CD14-positive monocyte (primary cell): ENCODE measurements around the genes DNAJC5G and PPM1G.

GRCh38 chr2:27095586-27095999 is 9.0 kb downstream of the KHK start:
- CAGE, long polyA plus RNA, result no peak

DNA sequence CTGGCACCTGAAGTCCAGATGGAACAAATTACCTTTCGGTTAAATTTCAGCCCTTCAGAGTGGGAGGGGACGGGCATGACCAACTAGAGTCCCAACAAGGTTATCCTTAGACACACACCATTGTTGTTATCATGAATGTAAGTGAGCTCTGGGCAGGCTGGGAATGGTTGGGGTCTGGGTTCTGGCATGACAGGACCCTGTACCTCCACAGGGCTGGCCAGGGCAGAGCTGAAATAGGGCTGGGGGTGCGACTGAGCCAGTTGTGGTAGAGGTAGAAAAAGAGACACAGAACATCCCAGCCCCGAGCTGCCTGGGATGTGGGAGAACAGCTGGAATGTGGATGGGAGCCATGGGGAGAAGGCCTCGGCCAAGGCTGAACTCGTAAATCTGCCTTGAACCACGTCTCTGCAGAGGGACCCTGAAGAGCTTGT is 5.5 kb downstream of the TCF23 start:
- CAGE, long polyA plus RNA, result no peak

GRCh38 chr2:27274920-27275595 is at the start of gene DNAJC5G:
TSS of gene DNAJC5G (plus strand) at chr2:27275433.
- CAGE, long polyA plus RNA, result no peak

DNA sequence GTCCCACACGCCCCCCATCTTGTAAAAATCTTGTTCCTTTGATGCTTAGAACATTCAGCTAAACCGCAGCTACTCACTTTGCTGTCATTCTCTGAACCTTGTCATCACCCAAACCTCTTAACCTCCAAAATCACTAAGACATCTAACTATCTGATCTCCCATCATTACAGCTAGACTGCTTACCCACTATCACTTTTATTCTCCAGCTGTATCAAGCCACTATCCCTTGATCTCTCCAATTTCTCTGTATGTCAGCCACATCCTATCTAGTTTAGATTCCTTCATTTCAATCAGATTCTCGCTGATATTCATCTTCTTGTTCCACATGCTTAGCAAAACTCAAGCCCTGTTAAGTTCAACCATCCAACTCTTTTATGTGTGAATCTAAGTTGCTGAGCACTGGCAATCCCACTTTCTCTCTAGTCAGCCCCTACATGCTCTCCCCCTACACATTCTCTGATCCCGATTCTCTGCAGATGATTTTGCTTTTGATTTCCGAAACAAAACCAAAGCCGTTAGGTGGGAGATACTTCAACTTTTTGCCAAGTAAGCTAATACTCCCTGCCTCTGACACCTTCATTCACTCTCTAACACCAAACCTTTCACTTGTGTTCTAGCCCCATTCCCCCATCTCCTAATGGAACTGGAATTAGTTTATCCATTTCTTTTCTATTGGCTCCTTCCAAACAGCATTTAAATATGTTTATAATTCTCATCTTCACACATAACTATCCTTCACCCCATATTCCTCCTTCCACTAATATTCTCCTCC is 4.5 kb downstream of the GTF3C2 start:
- CAGE, long polyA plus RNA, result no peak

DNA sequence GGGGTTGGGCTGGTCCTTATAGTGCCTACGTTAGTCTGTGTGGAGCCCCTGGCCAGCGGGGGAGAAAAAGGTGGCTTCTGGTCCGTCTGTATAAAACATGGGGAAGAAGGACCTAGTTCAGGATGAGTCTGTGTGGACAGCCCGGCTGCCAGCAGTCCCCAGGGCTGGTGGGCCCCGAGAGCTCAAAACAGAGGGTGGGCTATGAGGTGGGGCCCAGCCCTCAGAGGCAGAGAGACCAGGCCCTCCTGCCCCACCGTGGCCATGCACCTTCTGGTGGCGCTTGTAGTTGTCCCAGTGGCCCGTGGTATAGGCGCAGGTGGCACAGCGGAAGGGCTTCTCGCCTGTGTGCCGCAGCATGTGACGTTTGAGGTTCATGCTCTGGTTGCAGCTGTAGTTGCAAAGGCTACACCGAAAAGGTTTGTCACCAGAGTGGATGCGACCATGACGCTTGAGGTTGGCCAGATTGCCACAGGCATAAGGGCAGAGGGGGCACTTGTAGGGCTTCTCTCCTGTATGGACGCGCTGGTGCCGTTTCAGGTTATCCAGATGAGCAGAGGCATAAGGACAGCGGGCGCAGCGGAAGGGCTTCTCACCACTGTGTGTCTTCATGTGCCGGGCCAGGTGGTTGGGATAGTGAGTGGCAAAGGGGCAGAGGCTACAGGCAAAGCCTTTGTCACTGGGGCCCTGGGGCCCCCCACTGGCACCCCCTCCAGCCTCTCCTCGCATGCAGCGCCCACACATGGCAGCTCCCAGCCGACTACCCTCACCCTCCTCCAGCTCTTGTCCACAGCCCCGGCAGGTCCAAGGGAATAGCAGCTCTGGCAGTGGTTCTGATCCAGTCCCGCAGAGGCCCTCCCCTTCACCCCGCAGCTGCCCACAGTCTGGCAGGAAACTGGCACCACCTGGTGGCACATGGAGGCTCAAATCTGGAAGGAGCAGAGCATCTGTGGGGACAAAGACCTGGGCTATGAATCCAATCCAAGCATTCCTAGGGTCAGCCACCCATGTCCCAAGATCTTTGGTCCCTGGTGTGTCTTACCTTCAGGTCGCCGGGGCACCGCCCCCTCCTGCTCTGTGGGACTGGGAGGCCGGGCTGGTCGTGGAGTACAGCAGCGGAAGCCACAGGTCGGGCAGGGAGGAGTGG is 2.7 kb downstream of the ZNF513 start:
- CAGE, long polyA plus RNA, result no peak

DNA sequence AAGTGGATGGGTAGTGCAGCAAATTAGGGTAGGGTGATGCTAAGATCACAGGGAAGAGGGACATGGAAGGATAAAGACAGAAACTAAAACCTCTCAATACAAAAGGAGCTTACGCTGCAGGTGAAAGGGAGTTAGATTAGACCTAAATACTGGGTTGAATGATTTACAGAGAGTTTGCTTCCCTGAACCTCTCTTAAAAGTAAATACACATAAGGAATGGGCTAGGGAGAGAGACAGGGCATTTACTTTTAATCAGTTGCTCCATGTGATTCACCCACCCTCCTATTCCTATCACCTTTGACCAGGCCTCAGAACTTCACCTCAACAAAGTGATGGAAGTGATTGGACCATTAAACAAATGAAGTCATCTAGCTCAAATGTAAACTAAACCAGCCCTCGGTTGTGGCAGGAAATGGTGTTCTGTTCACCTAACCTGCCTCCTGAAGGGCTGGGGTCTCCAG is 908 bp downstream of the ZNF513 start:
- CAGE, long polyA plus RNA, result no peak

DNA sequence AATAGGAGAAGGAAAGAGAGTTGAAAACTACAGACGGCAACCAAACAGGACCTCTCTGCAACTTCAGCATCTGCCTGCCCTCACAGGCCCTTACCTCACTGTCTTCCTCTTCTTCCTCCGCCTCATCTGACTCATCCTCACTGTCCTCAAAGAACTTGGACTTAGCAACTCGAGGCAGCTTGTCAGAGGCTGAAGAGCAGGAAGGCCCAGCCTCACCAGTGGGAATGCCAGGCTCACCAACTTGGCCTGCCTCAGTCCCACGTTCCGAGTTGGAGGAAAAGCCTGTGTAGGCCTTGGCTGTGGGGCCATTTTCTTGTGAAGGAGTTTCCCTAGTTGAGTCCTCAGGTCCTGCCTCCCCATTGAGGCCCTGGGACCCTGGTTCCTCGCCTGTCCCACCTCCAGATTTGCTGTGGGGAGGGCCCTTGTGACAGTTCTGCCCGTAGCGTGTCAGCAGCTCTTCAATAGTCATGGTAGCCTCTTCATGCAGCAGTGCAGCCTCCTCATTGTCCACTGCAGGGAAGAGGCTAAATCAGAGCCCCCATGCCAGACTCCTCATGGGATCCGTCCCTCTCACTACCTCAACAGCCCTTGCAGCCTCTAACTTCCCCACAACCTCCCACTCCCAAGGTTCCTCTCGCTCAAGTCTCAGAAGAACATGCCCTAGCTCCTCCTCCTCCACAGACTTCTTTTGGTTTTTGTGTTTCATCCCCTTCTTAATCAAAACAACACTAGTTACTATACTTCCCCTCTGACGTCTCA is 4.2 kb upstream of the ZNF513 start:
- CAGE, long polyA plus RNA, result no peak

GRCh38 chr2:27385943-27386451 is 5.5 kb upstream of the ZNF513 start:
- CAGE, long polyA plus RNA, result no peak

- CAGE, long polyA plus RNA, result no peak
These were observed at the start of gene PPM1G for GRCh38 chr2:27408588-27409971. TSS of gene PPM1G (minus strand) at chr2:27409591.

- CAGE, long polyA plus RNA, result no peak
These were observed 4.4 kb downstream of the GCKR start for GRCh38 chr2:27500903-27501510.

GRCh38 chr2:27507201-27507906 is 10.7 kb downstream of the GCKR start:
- CAGE, long polyA plus RNA, result no peak

GRCh38 chr2:27641007-27641498 is 12.2 kb downstream of the GPN1 start:
- CAGE, long polyA plus RNA, result no peak

DNA sequence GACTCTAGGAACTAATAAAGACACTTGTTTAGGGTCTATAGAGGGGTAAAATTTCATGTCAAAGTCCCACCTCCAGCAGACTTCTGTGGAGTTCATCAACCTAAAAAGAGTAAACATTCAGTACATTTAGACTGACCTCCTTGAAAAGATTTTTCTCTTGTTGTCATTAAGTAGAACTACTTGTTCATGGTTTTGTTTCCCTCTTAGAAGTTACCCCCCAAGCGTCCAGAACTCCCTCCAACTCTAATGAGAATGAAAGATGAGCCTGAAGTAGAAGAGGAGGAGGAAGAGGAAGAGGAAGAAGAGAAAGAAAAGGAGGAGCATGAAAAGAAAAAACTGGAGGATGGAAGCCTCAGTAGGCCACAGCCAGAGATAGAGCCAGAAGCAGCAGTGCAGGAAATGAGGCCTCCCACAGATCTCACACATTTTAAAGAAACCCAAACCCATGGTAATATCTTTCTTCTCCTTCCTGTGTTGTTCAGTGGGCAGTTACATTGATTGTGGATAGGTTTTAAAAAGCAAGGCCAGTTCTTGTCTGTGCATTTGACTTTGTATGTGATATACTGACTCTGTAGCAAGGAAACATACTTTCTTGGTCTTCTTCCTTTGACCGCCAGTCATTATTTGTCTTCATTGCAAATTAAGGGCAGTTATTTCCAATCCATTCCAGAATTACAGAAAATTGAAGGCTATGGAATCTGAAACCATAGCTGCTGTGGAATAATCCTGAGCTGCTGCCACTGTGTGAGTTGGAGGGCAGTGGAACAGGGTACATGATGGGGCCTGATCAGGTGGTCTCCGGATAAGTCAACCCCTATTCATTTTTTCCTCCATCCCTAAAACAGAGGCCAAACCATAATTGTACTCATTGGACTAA is 21.4 kb downstream of the SLC4A1AP start:
- CAGE, long polyA plus RNA, result no peak

DNA sequence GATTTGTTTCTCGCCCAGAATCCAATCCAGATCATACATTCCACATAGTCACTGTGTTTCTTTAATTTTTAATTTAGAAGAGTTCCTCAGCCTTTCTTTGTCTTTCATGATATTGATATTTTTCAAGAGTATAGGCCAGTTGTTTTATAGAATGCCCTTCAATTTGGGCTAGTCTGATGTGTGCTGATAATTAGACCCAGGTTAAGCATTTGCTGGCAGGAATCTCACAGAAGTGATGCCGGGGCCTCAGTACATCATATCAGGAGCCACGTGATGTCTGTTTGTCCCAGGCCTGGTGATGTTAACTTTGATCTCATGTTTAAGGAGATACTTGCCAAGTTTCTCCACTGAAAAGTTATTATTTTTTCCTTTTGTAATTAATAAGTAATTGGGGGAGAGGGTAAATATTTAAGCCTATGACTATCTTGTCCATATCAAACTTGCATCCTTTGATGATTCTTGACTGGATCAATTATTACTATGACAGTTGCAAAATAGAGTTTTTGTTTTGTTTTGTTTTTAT is 46.1 kb downstream of the SLC4A1AP start:
- CAGE, long polyA plus RNA, result no peak

- CAGE, long polyA plus RNA, result no peak
These were observed 51.5 kb downstream of the SLC4A1AP start for GRCh38 chr2:27714948-27715895.

GRCh38 chr2:27727187-27727758 is 44.2 kb upstream of the MRPL33 start:
- CAGE, long polyA plus RNA, result no peak

DNA sequence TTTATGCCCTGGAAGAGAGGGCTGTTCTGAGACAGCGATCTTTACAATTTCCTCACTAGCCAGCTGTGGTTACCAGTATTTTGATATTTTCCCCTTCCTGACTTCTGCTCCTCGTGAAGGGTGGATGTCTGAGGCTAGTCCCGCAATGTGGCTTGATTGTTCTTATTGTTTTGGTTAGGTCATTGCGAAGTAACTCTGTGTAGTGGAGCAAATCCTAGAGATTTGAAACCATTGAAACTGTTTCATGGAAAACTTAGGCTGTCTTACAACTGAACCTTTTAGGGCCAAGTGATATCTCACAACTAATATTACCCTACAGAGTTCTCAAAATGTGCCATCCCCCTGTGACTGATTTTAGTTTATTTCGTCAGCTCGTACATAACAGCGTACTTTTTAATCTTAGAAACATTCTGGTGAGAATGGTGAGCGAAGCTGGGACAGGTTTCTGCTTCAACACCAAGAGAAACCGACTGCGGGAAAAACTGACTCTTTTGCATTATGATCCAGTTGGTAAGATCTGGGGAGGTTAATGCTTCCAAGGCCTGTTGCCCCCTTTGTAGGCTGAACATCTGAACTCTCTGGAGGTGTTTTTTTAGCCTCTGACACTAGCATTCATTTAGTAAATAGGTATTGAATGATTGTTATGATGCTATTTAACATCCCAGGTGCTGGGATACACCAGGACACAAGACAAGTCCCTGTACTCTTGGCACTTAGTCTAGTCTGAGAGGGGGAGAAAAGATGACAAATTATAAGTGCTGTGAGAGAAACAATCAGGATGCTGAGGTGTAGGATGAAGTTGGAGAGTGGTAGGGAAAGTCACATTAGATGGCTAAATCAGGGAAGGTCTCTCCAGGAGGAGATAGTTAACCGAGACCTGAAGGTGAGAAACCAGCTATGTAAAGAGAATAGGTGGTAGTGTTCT is 2.8 kb downstream of the MRPL33 start:
- CAGE, long polyA plus RNA, result no peak

- CAGE, long polyA plus RNA, result no peak
These were observed 24.6 kb downstream of the BABAM2 start for GRCh38 chr2:27914955-27915787.

GRCh38 chr2:27946199-27946871 is 55.8 kb downstream of the BABAM2 start:
- CAGE, long polyA plus RNA, result no peak

- CAGE, long polyA plus RNA, result no peak
These were observed 214.3 kb upstream of the FOSL2 start for GRCh38 chr2:28178263-28178804.